Iris pigment epithelial cell (primary cell): Measurements from ENCODE around the genes PGR, ANGPTL5 and MMP13.

DNA sequence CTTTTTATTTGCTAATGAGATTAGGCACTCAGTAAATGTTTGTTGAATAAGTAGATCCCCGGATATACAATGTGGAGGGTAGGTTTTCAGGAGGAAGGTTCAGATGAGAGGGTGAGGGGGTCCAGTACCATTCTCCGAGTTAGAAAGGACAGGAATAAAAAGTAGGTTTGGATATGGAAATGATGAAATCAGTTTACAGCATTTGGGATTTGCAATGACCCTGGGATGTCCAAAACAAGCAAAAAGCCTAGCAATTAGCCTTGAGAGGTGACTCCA is 101.5 kb upstream of the ARHGAP42 start:
- RRBS = no CpG with 5 or more reads among the region's 2 CpGs

- RRBS = 3% methylated on average over 9 of the region's 66 CpGs
Measured at GRCh38 chr11:101128777-101130181, at the start of gene PGR. Gene PGR (minus strand): TSS chr11:101129813.

DNA sequence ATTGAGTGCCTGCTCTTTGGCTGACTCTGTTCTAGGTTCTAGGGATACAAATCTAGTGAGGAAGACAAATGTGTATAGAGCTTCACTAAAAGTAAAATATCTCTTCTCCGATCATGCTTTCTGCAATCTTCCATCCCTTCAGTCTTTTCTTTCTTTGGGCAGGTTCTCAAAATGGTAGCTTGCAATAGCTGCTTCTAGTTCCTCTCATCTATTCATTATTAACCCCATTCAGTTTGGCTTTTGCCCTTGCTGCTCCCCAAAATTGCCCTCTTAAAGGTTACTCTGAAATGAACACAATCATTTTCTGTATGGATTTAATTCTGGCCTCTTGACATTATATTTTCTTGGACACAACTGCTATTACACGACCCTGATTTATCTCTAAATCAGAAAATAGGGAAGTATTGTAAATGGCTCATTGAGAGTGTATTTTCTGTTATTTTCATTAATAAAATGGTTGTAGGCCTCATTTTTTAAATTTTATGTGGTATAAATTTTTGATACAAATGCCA is at the start of gene ANGPTL5:
TSS of gene ANGPTL5 (minus strand) at position 209 of the 512 bp plus-strand sequence.
- RRBS = no CpG with 5 or more reads among the region's 2 CpGs

- RRBS = no CpG with 5 or more reads among the region's 4 CpGs
Measured at GRCh38 chr11:101950530-101951784, 34.6 kb upstream of the ANGPTL5 start.

- RRBS = no CpG with 5 or more reads among the region's 4 CpGs
Measured at GRCh38 chr11:102182691-102183682, 72.7 kb downstream of the YAP1 start.

DNA sequence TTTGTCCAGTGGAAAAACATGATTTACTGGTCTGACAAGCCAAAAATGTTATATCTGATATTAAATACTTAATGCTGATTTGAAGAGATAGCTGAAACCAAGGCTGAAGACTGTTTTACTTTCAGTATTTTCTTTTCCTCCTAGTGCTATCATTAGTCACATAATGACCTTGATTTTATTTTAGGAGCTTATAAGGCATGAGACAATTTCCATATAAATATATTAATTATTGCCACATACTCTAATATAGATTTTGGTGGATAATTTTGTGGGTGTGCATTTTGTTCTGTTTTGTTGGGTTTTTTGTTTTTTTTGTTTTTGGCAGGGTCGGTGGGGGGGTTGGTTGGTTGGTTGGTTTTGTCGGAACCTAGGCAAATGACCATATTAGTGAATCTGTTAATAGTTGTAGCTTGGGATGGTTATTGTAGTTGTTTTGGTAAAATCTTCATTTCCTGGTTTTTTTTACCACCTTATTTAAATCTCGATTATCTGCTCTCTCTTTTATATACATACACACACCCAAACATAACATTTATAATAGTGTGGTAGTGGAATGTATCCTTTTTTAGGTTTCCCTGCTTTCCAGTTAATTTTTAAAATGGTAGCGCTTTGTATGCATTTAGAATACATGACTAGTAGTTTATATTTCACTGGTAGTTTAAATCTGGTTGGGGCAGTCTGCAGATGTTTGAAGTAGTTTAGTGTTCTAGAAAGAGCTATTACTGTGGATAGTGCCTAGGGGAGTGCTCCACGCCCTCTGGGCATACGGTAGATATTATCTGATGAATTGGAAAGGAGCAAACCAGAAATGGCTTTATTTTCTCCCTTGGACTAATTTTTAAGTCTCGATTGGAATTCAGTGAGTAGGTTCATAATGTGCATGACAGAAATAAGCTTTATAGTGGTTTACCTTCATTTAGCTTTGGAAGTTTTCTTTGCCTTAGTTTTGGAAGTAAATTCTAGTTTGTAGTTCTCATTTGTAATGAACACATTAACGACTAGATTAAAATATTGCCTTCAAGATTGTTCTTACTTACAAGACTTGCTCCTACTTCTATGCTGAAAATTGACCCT is 86.6 kb upstream of the BIRC3 start:
- RRBS = no CpG with 5 or more reads among the region's 8 CpGs

DNA sequence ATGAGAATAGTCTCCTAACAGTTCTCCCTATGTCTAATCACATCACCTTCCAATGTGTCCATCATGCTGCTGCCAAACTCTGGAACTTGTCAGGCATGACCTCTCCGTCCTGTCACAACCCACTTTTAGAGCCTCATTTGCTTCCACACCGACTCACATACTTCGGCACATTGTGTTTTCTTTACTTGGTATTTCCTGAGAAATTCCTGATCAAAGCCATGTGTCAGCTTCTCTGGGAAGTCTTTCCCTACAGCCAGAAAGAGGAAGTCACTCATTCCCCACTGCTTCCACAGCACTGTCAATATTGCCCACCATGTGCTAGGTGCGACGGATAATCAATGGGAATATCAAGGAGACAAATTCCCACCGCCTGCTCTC is 40.4 kb upstream of the BIRC3 start:
- RRBS = no CpG with 5 or more reads among the region's 6 CpGs

GRCh38 chr11:102287953-102288321 is 29.3 kb upstream of the BIRC3 start:
- RRBS = no CpG with 5 or more reads among the region's 7 CpGs

DNA sequence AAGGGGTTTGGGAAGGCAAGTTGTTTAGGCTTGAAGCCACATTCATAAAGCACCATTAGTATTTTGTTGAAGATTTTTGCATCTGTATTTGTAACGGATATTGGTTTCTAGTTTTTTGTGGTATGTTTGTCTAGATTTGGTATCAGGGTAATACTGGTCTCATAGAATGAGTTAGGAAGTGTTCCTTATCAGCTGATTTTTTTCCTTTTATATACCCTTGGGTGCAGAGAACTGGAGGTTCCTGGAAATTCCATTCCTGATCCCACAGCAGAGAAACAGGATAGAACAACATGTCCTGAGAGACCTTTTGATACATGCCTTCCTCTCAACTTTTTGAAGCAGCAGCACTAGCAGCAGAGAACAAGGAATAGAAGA is 36.8 kb downstream of the BIRC2 start:
- RRBS = no CpG with 5 or more reads among the region's 1 CpG

DNA sequence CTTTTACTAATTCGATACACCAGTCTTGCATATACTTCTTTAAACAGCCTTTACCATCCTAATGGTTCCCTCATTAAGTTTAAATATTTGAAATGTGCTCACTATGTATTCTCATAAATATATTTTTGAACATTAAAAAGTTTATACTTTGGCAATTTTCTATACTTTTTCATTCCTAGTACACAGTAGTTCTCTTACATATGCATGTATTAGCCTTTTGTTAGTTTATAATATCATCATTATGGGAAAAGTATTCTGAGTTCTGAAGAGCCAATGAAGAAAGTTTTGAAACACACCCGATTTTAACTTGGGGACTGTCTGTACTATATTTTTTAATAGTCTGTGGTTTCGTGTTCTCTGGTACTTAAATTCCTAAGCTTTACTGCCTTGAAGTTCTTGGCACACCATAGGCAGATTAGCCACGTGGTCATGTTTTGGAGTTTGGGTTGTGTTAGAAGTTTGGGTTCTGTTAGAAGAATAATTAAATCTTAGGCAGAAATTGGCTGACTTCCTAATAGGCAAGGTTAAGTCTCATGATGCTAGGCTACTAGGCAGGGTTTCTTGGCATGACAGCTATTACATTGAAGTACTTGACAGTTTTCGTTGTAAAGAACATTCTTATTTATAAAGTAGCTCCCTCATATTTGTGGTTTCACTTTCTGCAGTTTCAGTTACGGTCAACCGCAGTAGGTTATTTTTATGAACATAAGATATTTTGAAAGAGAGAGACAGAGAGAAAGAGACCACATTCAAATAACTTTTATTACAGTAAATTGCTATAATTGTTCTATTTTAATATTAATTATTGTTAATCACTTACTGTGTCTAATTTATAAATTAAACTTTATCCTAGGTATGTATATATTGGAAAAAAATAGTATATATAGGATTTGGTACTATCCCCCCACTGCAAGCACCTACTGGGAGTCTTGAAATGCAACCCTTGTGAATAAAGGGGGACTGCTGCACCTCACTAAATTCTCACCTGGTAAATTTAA is 30.0 kb upstream of the MMP7 start:
- RRBS = no CpG with 5 or more reads among the region's 7 CpGs

GRCh38 chr11:102955498-102955841 is at the start of gene MMP13:
Gene MMP13 (minus strand): TSS chr11:102955732.
- RRBS = no CpG with 5 or more reads among the region's 5 CpGs

GRCh38 chr11:103169952-103170471 is 60.8 kb downstream of the DYNC2H1 start:
- RRBS = no CpG with 5 or more reads among the region's 2 CpGs

DNA sequence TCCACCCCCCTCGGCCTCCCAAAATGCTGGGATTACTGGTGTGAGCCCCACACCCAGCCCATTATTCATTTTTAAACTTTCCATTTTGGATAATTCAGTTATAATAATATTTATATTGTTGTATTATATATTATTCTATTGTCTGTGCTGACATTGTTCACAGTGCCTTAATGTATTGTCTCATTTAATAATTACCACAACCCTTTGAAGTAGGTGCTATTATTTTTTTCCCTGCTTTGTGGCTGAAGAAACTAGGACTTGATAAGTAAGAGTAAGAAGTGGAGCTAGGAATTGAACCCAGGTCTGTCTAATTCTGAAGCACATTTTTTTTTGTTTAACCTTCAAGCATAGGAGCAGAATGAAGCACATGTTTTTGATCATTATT is 62.3 kb downstream of the DYNC2H1 start:
- RRBS = no CpG with 5 or more reads among the region's 1 CpG

DNA sequence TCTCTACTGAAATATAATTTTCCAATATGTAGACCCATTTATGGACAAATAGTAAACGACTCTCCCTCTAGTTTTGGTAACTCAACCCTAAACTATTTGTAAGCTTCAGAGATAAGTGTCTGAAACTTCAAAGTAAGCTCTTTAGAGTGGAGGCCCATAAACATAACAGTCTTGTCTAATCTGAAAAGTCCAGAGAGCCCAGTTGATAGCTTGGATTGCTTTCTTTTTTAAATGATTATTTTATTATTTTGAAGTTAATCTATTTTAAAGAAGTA is 307.7 kb upstream of the DDI1 start:
- RRBS = no CpG with 5 or more reads among the region's 1 CpG

GRCh38 chr11:104163036-104163792 is 733 bp downstream of the PDGFD start:
- RRBS = no CpG with 5 or more reads among the region's 15 CpGs

DNA sequence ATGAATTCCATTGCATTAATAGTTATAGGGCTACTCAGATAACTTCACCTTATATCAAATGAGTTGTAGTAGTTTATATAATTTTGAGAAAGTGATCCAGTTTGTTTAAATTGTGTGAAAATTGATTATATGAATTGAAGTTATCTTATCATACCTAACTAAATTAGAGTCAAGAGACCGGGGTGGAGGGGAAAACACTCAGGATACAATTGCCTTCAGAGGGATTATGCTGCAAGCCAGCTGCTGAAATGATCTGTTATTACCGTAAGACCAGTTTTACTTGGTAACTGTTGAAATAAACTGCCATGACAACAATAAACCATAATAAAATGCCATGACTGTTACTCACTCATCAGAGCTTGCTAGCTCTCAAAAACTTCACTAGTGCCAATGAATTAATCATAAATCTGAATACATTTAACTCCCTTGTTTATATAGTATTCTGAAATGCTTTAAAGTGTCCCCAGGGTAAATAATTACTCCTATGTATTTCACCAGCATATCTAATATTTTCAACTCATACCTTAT is 138.3 kb downstream of the CASP4 start:
- RRBS = no CpG with 5 or more reads among the region's 2 CpGs

GRCh38 chr11:105044382-105044935 is 676 bp downstream of the CARD16 start:
- RRBS = no CpG with 5 or more reads among the region's 6 CpGs

- RRBS = no CpG with 5 or more reads among the region's 1 CpG
Measured at GRCh38 chr11:106695557-106695797, 322.8 kb downstream of the GUCY1A2 start.

DNA sequence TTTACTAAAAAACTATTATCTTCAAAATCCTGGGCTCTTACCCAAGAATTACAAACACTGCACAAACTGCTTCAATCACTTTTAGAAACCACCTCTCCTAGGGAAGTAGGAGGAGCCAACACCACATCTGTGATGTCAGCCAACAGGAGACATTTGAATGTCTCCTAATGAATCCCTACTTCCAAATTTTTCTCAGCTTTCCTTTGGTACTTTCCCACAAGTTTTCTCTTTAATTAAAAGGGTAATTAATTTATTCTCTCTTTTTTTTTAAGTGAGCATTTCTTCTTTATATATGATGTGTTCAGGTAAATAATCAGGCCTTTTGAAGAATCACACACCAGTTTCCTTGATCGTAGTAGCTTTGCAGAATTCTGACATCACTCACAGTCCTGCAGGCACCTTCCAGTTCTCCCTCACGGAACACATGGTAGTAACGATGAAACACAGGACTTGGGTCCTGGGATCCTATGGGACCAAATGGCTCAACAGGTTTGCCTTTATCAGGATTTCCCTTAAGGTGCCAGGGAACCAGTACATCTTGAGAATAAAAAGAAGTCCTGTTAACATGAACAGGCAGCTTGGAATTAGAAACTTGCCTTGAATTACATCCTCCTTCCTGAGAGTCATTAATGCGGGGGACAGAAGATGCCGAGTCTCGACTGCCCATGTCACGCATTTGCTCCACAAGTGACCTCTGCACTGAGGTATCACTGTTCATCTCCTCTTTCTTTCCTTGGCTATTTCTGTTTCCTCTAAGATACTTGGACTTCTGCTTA is 46.9 kb upstream of the CWF19L2 start:
- RRBS = no CpG with 5 or more reads among the region's 7 CpGs